HCT116 (cell line): ENCODE measurements around the gene MAPK13.

- RRBS, result 98% methylated on average over 2 of the region's 7 CpGs
These were observed 25.7 kb downstream of the FKBP5 start for GRCh38 chr6:35662842-35663511.

GRCh38 chr6:35710268-35710898 lies 21.7 kb upstream of the FKBP5 start:
- RRBS, result no CpG with 5 or more reads among the region's 4 CpGs

DNA sequence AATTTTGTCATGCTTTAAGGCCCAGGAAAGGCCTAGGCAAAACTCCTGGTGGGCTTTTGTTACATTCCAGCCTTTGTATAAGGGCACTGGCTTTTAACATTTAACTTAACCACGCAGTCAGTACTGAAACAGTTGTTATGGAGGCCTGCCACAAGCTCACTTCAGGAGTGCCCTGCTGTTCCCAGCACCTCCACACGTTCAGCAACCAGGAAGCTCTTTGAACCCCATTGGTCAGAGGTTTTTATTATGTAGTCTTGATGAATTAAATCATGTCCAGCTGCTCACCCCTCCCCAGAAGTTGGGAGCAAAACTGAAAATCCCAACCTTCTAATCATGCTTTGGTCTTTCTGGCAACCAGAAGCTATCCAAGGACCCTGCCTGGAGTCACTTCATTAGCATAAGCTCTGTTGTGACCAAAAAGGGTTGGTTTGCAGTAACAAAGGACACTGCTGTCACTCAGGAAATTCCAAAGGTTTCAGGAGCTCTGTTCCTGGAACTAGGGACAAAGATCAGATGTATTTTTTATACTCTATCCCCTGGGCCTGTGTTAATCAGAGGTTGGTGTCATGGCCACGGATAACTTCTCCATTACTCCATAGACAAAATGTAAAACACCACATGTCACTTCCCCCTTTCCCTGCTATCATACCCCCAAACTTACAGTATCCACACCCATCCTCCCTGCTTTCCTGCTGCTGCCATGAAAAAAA lies 2.9 kb downstream of the ARMC12 start:
- RRBS, result no CpG with 5 or more reads among the region's 3 CpGs

- RRBS, result no CpG with 5 or more reads among the region's 7 CpGs
These were observed 16.1 kb upstream of the CLPSL2 start for GRCh38 chr6:35760241-35760714.

DNA sequence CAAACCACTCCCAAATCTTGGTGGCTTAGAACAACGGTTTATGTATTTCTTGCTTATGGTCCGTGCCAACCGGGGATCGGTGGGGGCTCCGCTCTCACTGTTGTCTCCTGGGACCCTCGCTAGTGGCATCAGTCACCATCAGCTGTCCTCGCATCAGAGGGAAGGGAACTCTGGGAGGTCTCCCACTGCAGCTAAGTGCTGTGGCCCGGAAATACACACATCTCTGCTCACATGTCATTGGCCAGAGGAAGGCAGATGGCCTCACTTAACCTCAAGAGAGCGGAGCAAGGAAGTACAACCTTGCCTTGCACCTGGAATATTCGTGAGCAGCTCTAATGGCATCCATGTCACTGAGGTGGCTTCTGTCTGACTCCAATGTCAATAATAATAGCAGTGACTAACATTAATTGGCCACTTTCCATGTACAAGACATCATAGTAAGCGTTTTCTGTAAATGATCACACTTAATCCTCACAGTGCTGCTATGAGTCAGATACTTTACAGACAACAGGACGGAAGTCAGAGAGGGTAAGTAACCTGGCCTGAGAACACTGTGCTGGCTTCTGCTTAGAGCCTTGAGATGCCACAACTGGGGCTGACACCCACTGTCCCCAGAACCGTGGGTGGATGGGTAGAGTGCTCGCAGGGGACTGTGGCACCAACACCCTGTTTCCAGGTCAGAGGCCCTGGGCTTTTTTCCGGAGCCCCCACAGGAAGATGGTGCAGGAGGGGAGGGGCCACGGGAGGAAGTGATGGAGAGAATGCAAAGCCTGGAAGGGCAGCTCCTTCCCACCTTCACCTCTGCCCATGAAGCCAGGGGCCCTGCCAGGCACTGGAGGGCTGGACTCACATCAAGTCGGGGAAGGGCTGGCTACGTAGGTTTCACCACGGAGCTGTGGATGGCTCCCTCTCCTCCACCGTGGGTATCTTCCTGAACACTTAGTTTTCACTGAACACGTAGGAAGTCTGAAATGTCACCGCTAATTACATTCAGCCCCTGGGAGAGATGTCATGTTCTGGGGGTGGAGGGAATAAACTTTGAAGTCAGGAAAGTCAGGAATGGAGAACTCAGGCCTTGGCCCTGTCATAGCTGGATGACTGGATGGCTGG lies 6.1 kb downstream of the LHFPL5 start:
- RRBS, result no CpG with 5 or more reads among the region's 22 CpGs

- RRBS, result 7% methylated on average over 13 of the region's 30 CpGs
These were observed 1.1 kb downstream of the SRPK1 start for GRCh38 chr6:35919506-35920498.

DNA sequence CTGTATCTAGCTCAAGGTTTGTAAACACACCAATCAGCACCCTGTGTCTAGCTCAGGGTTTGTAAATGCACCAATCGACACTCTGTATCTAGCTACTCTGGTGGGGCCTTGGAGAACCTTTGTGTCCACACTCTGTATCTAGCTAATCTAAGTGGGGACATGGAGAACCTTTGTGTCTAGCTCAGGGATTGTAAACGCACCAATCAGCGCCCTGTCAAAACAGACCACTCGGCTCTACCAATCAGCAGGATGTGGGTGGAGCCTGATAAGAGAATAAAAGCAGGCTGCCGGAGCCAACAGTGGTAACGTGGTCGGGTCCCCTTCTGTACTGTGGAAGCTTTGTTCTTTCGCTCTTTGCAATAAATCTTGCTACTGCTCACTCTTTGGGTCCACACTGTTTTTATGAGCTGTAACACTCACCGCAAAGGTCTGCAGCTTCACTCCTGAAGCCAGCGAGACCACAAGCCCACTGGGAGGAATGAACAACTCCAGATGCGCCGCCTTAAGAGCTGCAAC lies 11.0 kb upstream of the SRPK1 start:
- RRBS, result no CpG with 5 or more reads among the region's 12 CpGs

- RRBS, result no CpG with 5 or more reads among the region's 1 CpG
These were observed 31.1 kb upstream of the MAPK13 start for GRCh38 chr6:36099207-36099621.

GRCh38 chr6:36118343-36118963 lies 11.9 kb upstream of the MAPK13 start:
- RRBS, result no CpG with 5 or more reads among the region's 9 CpGs

GRCh38 chr6:36129996-36130147 lies 441 bp upstream of the MAPK13 start:
- RRBS, result no CpG with 5 or more reads among the region's 1 CpG

DNA sequence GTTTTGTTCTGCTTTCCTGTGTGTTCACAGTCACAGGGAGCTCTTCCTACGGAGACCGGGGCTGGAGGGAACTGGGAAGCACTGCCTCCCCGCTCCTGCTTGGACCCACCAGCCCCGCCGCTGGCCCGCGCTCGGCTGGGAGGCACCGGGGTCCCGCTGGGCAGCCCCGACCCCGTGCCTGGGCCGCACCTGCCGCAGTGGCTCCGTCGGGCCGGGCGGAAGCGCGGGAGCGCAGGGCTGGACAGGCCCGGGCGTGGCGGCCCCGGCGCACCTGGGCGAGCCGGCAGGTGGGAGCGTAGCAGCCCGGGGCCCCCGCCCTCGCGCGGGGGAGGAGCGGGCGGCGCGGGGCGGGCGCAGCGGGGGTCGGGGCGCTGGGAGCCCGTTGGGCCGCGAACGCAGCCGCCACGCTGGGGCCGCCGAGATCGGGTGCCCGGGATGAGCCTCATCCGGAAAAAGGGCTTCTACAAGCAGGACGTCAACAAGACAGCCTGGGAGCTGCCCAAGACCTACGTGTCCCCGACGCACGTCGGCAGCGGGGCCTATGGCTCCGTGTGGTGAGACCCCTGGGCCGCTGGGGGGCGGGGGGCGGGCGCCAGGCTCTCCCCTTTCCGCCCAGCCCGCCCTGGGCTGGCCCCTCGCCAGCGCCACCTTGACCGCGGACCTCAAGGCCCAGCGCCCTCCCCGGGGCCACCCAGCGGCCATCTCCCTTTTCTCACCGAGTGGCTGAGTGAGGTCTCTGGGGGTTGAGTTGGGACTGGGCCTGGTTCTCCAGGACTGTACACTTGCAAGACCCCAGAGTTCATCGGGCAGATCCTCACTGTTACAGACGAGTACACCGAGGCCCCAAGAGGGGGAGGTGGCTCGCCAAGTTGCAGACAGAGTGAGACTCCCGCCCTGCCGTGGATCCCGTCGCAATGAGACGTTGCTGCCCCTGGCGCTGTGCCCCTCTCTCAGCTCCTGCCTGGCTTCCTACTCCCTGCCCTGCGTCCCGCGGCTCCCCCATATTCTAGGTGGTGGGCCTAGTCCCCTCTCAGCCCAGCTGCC lies at the start of gene MAPK13:
Gene MAPK13, plus strand, starts transcription at position 366 of the 1,044 bp plus-strand sequence.
- RRBS, result 2% methylated on average over 21 of the region's 89 CpGs

DNA sequence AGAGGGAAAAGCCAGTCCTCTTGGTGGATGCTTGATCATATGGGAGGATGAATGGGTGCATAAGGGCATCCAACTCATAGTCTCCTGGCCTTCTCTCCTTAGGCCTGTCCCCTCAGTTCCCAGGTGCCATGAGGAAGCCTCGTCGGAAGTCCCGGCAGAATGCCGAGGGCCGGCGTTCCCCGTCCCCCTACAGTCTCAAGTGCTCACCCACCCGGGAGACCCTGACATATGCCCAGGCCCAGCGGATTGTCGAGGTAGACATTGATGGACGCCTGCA lies 3.6 kb downstream of the BRPF3 start:
- RRBS, result 99% methylated on average over 2 of the region's 11 CpGs

DNA sequence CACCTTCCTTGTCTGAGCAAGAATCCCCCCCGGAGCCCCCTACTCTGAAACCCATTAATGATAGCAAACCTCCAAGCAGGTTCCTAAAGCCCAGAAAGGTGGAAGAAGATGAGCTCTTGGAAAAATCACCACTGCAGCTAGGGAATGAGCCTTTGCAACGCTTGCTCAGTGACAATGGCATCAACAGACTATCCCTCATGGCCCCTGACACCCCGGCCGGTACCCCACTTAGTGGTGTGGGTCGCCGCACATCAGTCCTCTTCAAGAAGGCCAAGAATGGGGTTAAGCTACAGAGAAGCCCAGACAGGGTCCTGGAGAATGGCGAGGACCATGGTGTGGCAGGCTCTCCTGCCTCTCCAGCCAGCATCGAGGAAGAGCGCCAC lies 17.4 kb downstream of the BRPF3 start:
- RRBS, result no CpG with 5 or more reads among the region's 9 CpGs

DNA sequence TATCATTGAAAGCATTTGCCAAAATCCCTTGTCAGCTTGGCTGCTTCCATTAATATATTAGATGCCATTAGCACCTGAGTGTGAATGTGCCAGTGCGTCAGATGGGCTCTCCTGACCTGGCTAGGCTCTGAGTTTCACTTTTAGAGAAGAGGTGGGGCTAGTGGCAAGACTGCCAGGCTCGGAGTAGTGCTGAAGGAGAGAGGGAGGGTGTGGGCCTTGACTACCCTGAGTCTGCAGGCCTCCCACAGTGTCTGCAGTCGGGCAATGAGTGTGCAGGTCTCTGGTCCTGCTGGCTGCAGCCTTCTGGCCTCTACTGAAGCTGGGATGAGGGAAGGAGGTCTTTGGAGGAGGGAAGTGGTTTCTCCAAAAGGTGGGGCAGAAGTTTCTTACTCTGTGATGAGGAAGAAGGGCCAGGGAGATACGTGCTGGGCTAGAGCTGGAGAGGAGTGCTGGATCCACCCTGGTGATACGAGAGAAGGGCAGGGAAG lies 34.5 kb upstream of the PNPLA1 start:
- RRBS, result no CpG with 5 or more reads among the region's 5 CpGs

DNA sequence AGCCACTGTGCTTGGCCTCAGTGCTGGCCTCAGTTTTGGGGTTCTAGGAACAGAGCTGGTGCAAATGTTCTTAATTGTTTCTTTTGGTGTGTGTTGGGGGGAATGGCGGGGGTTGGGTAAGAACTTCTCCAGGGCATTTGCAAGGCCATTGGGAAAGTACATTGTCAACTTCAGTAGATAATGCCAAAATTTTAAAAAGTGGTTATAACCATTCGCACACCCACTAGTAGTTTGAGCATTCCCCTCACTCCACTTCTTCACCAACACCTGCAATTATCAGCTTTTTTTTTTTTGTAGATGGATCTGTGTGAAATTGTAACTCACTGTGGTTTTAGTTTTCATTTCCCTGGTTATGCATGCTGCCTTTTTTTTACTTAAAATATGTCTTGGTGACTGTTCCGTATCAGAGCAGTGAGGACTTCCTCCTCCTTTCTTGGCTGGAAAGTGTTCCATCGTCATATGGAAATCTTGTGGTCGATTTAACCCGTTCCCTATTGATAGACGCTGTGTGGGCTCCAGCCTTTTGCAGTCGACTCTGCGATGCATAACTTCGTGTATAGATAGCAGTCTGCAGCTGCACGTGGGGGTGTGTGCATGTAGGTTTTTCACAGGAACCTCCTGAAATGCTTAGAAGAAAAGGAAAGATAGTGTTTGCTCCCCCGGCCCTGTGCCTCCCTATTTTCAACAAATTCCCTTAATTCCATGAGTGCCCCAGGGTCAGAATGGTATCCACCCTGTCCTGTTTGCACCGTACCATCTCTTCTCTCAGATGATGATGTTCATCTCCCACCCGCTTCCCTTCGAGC lies 28.2 kb upstream of the PNPLA1 start:
- RRBS, result no CpG with 5 or more reads among the region's 15 CpGs

DNA sequence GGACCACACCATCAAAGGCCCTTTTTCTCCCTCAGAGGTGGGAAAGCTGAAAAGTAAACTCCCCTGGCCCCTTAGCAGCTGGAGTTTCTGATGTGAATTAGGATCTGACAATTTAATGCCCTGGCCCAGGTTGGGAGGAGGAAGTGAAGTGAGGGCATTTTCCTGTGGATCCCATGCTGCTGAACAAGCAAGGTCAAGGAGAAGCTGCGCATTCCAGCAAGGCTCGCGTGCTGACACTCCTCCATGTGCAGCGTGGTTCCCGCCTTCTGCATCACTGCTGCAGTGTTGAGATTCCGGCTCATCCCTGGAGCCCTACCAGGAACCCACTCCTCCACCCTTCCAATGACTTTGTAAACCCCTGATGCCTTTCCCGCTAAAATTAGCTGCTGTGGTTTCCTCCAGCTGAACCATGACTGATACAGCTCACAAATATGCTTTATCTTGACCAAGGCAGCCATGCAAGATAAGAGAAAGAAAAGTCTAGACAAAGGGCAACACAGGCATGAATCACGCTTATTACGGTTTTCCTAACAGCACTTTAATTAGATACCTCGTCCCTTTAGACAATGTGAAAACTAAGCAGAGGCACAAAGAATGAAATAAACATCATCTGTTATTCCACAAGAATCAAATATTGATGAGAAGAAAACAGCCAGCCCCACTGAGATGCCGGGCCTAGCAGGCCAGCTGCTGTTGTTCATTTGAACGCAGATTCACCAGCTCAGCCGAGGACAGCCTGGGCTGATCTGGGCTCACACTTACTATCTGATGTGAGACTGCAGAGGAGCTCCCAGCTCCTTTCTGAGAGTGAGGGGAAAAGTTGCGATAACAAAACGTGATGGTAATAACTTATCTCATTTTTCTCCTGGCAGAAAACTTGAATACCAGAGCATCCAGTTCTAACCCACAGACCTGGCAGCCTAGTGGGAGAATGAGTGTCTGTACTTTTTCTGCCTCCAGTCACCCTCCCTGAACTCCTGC lies 14.2 kb upstream of the BNIP5 start:
- RRBS, result no CpG with 5 or more reads among the region's 15 CpGs

DNA sequence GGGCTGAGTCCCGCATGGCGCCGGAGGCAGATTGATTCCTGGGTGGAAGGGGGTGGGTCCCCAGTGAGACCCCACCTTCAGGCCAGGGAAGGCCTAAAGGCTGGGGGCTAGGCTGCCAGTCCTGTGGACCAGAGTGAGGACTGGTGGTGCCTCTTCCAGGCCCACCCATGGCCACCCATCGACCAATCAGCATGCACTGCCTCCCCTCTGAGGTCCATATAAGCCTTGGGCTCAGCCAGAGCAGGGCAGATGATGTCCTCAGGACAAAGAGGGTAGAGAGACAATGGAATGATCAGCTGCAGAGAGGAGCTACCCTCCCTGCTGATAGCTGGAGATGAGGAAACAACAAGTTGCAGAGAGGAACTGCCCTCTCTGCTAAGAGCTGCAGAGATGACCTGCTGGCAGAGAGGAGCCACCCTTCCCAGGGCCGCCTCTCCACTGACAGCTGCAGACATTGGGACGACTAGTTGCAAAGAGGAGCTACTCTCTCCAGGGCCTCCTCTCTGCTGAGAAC lies 9.1 kb upstream of the ETV7 start:
- RRBS, result no CpG with 5 or more reads among the region's 6 CpGs

- RRBS, result no CpG with 5 or more reads among the region's 7 CpGs
These were observed 7.2 kb downstream of the STK38 start for GRCh38 chr6:36539875-36540721.

- RRBS, result no CpG with 5 or more reads among the region's 19 CpGs
These were observed 1.0 kb downstream of the STK38 start for GRCh38 chr6:36545919-36547007.